Measurements from ENCODE around the gene ABCB8.

DNA sequence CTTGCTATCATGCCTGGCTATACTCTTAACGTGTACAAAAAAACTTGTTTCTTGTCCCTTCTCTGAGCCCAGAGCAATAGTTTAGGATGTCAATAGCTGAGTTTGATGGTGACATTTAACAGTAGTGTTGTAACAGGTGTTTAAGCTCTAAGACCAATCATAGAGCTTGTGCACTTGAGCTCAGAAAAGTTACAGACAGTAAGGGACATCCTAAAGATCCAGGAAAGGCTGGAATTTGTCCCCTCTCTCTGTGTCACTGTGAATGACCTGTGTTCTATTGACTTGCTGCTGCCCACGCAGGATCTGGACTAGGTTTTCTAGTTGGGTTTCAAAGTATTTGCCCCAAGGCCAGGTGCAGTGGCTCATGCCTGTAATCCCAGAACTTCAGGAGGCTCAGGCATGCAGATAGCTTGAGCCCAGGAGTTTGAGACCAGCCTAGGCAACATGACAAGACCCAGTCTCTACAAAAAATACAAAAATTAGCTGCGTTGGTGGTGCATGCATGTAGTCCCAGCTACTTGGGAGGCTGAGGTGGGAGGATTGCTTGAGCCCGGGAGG lies 17.1 kb downstream of the AOC1 start:
- RRBS = no CpG with 5 or more reads among the region's 4 CpGs

- RRBS = no CpG with 5 or more reads among the region's 13 CpGs
These were observed 23.5 kb downstream of the KCNH2 start for GRCh38 chr7:150954469-150955150.

DNA sequence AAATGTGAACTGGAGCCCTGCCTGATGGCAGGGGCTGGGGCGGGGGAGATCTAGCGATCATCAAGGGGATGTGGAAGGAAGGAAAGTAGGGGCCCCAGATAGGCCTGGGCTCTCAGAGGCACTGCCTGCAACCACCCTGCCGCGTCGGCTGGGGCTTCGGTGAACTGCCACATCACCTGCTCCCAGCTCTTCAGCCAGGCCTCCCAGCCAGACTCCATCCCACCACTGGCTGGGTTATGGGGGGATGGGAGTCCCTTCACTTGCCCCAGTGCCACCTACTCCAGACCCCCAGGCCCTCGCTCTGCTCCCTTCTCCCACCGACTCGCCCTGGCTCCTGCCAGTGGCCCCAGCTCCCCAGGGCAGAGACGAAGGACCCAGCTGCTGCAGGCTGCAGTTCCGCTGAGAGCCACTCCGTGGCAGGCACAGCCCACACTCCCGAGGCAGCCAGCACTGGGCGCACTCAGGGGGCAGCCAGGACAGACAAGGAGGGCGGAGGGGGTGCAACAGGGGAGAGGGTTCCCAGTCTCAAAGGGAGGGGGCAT lies 15.3 kb downstream of the KCNH2 start:
- RRBS = no CpG with 5 or more reads among the region's 15 CpGs

DNA sequence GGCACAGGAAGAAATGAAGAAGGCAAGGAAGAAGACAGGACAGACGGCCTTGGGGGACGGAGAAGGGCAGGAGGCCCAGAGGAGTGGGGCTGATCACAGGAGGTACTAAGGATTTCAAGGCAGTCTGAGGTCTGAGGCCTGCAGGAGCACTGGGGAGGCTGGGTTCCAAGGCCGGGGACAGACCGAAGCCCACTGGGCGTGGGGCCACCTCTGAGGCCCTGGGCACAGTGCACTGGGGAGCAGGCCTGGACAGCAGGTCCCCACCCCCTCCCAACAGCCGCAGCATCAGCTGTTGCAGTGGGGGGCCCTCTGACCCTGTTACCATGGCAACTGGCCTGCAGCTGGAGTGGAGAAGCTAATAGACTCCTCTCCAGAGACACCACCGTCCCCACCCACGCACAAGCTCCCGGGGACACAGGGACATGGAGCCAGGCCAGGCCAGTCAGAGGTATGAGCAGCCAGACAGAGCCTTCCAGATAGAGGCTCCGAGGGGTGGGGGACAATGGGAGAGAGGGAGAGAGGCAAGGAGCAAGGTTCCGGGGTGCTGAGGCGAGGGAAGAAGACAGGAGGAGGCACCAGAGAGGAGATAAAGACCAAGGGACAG lies 6.9 kb downstream of the KCNH2 start:
- RRBS = 12% methylated on average over 3 of the region's 12 CpGs

DNA sequence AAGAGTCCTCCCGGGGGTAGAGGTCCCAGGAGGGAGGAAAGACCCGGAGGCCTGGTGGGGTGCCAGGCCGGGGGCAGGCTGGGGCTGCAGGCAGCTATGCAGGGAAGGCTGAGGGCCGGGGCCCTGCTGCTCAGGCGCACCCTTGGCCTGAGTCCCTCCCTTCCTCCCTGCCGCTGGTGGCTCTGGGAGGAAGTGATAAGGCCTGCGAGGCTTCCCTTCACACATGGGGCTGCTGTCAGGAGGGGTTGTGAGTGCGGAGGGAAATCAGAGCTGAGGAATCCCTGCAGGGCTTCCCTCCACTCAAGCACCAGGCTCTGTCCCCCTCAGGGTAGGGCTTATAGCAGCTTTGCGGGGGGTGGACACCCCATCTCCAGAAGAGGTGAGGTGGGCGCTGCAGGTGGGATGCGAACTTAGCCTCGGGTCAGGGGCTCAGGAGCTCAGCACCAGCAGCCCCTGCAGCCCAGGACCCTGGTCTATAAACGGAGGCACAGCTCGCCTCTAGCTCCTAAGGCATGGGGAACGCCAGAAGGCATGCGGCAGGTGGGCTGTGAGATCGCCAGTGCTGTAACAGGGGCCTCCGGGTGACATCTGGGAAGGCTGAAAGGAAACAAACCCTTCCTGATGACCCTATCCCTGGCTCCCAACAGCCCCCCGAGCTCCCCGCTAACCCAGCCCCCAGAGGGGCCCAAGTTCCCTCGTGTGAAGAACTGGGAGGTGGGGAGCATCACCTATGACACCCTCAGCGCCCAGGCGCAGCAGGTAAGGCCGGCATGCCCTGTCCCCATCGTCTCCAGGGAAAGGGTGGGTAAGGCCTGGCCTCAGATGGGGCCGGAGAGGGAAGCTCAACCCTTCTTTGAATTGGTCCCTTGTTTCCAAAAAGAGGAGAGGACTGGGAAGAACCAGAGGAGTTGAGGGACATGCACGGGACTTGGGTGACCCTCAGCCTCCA lies 4.0 kb downstream of the NOS3 start:
- RRBS = 24% methylated on average over 5 of the region's 27 CpGs

DNA sequence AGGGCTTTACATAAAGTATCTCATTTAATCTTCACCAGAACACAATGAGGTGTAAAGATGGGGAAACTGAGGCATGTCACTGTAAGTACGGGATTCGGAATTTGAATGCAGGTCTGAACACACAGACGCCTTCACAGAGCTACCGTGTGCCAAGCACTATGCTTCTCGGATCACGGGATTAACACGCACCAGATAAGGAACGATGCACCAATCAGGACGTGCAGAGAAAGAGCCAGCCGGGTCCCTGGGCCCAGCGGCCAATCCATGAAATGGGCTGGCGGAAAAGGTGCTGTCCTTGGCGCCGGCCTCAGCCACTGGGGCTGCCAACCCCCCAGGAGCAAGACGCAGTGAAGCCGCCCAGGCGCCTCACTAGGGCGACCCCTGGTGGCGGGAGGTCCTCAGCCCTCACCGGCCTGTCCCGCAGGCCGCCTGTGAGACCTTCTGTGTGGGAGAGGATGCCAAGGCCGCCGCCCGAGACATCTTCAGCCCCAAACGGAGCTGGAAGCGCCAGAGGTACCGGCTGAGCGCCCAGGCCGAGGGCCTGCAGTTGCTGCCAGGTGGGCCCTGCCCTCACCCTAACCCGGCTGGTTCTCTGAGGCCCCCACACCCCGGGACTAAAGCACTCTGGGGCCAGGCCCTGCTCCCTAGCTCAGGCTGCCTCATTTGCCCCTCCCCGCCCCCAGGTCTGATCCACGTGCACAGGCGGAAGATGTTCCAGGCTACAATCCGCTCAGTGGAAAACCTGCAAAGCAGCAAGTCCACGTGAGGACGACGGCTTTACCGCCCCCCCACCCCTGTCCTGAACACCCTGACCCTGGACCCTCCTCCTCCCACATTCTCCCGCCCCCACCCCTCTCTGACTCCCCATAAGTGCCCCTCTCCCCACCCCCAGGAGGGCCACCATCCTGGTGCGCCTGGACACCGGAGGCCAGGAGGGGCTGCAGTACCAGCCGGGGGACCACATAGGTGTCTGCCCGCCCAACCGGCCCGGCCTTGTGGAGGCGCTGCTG lies 15.5 kb downstream of the ATG9B start:
- RRBS = 30% methylated on average over 13 of the region's 48 CpGs

- RRBS = no CpG with 5 or more reads among the region's 20 CpGs
These were observed 6.7 kb downstream of the ATG9B start for GRCh38 chr7:151017442-151018084.

DNA sequence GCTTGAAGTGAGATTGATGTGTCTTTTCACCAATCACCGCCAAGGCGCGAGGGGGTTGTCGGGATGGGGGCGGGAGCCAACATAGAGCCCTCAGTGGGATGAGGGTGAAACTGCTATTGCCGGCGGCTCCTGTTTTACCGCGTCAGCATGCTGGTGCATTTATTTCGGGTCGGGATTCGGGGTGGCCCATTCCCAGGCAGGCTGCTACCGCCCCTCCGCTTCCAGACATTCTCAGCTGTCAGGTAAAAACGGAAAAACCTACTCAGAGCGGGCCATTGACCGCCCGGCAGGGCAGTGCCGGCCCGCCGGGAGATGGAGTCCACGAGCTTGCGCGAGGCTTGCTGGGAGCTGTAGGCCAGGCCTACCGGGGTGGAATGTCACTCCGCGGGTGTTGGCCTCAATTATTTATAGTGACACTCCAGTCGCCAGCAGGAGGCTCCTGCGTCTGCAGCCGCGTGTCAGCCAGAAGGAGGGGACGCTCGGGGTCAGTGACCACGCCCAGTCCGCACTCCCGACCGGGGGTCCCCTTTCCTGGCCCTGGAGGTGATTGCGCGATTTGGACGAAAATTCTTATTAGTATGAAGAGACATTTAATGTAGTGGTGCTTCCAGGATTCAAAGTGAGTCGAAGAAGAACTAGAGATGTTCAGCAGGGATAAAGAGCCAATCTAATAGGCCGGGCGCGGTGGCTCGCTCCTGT lies at the start of gene ABCB8:
ABCB8 (plus strand) TSS at position 82 of the 699 bp plus-strand sequence.
- RRBS = 3% methylated on average over 5 of the region's 45 CpGs

DNA sequence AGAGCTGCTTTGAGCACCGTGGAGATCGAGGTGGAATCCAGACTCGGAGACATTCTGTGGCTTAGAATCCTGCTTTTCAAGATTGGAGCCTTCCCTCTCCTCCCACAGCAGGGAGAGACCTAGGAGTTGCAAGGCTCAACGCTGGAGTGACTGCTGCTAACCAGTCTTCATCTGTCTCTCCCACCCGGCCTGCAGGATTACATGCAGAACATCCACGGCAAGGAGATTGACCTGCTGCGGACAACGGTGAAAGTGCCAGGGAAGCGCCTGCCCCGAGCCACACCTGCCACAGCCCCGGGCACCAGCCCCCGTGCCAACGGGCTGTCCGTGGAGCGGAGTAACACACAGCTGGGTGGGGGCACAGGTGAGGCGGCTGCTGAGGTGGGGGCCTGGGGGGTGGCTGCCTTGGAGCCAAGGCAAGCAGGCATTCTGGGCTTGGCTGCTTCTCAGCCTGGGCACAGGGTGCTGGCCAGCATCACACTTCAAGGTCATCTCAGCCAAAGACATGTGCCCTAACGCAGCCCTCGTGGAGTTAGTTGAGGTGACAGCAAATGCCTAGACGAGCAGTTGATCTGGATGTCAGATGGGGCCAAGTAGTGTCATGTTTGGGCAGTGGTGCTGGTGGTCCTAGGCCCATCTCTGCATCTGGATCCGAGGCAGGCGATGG lies 33.2 kb downstream of the GBX1 start:
- RRBS = no CpG with 5 or more reads among the region's 21 CpGs

DNA sequence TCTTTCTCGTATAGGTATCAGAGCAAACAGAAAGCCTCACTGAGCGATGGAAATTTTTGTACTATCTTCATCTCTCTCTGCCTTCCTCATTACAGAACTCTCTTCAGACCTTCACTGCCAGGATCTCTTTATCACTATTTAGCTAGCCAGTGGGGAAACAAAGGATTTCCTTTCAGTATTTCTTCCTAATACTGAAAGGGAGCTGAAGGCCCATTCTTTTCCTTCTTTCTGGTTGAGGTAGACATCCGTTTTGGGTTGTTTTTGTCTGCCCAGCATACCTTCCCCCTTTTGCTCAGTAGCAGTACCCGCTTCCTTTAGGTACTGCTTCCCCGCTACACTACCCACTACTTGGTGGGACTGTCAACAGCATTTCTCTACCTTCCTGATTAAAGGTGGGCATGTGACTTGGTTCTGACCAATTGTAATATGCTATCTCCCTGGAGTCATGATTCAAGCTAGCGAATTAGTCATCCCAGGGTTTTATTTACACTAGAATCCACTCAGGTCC lies 10.1 kb downstream of the GBX1 start:
- RRBS = no CpG with 5 or more reads among the region's 6 CpGs

DNA sequence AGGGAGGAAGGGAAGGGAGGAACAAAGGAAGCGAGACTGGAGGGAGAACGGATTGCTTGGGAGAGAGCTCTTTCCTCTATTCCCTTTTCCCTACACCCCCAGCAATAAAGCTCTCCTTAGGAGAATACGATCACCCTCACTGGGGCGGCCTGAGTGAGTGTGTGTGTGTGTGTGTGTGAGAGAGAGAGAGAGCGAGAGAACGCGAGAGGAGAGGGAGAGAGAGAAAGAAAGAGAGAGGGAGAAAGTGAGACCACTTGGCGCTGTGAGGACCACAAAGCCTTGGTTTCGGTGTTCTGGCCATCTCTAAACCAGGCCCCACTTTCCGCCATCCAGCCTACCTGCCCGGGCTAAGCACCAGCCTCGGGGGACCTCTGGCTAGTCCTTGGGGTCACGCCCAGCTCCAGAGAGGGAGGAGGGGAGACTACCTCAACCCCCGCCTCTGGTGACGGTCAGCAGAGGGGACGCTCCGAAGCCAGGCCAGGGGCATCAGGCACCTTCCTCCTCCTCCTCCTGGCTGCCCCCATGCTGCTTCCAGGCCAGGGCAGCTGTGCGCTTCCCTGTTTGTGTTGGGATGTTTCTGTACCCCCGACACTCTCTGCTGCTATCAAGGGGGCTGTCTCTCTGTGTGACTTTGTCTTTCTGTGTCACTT lies 3.9 kb upstream of the SMARCD3 start:
- RRBS = no CpG with 5 or more reads among the region's 19 CpGs

- RRBS = no CpG with 5 or more reads among the region's 8 CpGs
These were observed 4.4 kb upstream of the SMARCD3 start for GRCh38 chr7:151252914-151253239.

DNA sequence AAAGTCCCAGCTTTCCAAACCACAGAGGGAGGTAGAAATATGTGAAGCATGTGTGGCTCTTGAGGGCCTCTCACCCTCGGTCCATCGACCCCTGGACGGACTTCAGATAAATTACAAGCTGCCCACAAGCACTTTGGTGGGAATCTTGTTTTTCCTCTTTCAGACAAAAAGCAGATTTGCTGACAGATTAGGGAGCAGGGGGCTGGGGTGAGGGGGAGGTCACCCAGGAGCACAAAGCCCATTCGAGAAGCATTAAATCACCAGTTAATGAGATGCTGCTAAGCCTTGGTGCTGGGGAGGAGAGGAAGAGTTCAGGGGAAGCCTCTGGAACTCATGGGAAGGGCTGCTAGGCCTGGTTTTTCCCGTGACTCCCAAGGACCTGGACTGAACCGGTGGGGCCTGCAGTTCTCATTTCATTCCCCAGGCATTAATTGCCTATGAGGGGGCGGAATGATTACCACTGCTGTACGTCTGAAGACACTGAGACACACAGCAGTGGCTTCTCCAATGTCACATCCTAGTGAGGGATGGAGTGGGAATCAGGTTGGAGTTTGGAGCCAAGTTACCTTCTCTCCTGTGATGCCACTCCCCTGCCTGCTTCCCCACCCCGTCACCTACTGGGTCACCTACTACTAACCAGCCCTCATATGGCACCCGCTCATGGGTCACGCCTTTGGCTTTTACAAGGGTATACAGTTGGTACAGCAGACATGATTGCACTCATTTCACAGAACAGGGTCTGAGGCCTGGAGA lies 11.1 kb downstream of the CRYGN start:
- RRBS = no CpG with 5 or more reads among the region's 11 CpGs

DNA sequence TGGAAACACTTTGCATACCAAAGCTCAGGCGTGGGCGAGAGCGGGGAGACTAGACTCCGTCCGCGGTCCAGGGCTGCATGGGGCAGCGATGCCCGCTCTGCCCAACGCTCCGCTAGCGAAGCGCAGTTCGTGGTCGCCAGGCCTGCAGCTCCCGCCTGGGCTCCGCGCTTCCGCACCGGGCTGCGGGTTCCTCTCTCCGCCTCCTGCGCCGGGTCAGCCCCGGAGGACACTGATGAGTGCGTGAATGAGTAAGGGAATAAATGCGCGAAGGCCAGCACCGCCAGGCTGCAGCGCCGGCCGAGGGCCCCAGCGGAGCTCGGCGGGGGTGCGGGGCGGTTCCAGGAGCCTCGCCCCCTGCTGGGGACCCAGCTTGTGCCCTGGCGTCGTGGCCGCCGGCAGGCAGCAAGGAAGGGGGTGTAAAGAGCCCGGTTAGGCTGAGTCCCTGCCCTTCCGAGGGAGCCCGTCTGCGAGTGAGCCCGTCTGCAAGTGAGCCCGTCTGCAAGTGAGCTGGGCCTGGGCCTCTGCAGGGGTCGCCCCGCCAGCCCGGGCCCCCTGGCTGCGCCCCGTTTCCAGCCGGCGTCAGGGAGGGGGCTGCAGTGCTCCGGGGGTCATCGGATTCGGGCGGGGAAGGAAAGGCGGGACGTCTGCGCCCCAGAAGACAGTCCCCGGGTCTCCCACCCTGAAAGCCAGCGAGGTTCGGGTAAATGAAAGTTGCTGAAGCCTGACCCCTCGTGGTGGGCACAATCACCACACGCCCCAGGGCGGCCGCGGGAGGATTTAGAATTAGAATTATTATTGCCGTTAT lies 8.4 kb upstream of the CRYGN start:
- RRBS = 3% methylated on average over 24 of the region's 70 CpGs

GRCh38 chr7:151538878-151539494 lies 19.3 kb upstream of the RHEB start:
- RRBS = no CpG with 5 or more reads among the region's 8 CpGs

GRCh38 chr7:151601304-151602309 lies 81.9 kb upstream of the RHEB start:
- RRBS = no CpG with 5 or more reads among the region's 22 CpGs

DNA sequence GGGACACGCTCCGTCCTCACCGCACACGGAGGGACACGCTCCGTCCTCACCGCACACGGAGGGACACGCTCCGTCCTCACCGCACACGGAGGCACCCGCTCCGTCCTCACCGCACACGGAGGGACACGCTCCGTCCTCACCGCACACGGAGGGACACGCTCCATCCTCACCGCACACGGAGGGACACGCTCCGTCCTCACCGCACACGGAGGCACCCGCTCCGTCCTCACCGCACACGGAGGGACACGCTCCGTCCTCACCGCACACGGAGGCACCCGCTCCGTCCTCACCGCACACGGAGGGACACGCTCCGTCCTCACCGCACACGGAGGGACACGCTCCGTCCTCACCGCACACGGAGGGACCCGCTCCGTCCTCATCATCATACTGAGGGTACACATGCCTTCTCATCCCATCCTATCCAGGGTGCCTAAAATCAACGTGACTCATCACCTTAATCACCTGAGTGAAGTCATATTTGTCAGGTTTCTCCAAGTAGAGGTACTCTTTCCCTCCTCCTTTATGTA lies 83.6 kb upstream of the RHEB start:
- RRBS = no CpG with 5 or more reads among the region's 50 CpGs

GRCh38 chr7:151629217-151629594 lies 109.5 kb upstream of the RHEB start:
- RRBS = no CpG with 5 or more reads among the region's 10 CpGs

DNA sequence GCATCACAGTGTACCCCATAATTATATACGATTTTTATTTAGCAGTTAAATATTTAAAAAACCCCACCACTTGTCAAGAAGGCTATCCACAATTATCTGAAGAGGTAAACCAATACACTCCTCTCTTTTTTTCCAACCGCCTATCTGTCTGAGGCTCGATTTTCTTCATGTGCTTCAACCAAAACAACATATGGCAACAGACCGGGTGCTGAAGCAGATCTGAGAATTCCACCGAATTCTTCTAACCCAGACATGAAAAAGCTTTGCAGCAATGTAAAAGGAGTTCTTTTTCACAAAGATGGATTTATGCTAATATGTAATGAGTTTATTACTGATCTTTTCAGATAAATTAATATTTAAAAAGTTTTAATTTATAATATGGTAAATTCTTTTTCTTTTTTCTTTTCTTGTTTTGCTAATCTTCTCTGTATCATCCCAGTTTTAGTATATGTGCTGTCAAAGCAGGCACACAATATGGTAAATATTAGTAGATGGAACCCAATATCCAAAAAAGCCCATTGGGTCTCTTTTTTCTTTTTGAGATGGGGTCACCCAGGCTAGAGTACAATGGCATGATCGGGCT lies 132.5 kb upstream of the RHEB start:
- RRBS = no CpG with 5 or more reads among the region's 6 CpGs

- RRBS = no CpG with 5 or more reads among the region's 22 CpGs
These were observed 153.0 kb upstream of the RHEB start for GRCh38 chr7:151672420-151673382.